Epidermal melanocyte (primary cell): ENCODE measurements around the genes CHRNG and INPP5D.

GRCh38 chr2:231798633-231799151 lies 12.4 kb downstream of the COPS7B start:
- RRBS: no CpG with 5 or more reads among the region's 6 CpGs

DNA sequence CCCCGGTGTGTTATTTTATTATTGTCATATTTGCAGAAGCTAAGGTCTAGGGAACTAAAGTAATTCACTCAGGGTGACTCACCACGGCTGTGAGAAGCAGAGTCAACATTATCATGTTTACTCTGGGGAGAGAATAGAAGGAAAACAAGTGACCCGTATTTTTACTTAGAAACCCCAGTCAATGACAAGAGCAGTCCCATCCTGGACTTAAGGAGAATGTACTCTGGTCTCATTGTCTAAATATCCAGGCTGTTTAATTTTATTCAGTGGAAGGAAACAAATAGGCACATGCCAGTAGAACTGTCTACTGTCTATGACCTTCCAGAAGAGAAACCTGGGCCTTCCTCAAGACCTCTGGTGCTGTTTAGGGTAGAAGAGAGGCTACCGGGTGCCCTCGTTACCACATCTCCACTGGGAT lies 77.4 kb upstream of the ALPP start:
- RRBS: no CpG with 5 or more reads among the region's 5 CpGs

DNA sequence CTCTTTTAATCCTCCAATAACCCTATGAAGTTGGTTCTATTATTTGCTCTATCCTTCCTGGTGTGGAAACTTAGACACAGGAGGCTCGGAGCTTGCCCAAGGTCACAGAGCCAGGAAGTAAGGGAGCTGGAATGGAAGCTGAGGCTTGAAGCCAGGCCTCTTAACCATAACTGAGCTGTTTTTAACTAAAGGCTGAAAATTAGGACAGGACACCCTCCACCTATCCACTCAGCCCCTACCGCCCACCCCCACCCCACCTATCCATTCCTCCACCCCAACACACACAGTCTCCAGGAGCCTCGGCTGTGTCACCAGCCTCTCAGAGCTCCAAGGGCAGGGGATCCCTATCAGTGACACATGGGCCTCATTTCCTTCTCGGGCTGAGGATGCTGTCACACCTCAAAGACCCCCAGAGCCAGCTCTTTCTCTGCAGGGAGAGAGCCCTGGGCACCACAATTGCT lies 14.0 kb upstream of the ECEL1 start:
- RRBS: no CpG with 5 or more reads among the region's 4 CpGs

DNA sequence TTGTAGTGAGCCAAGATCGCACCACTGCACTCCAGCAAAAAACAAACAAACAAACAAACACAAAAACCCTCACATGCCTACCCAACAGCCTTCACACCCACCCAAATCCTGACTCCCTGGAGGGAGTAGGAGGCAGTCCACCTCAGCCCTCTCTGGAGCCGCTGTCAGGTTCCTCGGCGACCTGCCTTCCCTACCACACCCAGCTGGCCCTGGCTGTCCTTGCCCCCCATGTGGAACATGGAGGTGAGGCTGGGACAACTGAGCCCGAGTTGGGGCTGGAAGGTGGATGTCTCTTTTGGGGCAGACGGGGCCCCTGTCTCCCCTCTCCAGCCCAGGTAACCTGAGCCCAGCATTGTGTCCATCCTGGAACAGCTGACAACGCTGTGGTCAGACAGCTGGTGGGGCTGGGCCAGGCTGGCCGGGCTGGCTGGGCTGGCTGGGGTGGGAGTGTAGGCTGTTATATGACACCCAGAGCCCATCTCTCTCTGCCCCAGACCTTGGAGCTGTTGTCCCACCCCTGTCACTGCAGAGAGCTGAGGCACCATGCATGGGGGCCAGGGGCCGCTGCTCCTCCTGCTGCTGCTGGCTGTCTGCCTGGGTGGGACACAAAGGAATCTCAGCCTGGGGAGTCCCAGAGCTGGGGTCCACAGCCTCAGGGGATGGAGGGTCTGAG lies at the start of gene CHRNG:
Gene CHRNG (plus strand): TSS at position 488 of the 673 bp plus-strand sequence.
- RRBS: no CpG with 5 or more reads among the region's 9 CpGs

DNA sequence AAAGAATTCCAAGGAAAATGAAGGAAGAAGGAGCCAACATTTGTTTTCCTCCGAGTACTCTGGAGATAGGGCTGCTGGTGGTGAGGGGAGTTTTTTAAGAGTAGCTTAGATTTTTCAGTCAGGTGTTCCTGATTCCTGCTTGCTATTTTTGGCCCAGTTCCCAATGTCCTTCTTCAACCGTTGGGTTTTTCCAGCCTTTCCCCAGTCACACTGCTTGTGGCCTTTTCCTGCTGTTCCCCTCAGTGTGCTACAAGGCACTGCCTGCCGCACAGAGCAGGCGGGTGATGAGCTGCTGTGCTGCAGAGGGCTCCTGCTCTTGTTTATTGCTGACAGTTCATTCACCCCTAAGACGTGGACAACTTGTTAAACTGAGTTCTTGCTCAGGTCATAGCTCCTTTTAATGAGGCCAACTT lies 20.5 kb downstream of the EIF4E2 start:
- RRBS: no CpG with 5 or more reads among the region's 5 CpGs

DNA sequence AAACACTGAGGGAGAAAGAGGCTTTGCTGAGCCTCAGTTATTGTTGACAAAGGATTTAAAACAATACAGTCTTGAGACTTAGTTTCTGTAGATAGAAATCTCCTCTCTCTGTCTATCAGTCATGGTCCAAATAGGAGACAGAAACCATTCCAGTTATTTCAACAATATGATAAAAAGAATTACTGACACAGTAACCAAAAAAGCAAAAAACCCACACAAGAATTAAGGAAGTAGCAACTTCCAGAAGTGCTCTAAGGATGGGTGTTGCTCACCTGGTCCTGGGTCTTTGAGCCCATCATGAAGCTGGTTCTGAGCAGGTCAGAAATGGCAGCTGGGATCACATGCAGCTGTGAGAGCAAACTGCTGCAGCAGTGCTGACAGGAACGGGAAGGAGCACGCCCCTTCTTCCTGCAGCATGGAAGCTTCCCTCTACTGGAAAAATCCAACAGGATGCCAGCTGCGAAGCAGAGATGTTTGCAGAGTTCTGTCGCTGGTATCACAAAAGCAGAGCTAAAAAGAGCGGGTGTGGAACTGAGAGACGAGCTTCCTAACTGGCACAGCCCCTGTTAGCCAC lies 33.6 kb downstream of the EIF4E2 start:
- RRBS: no CpG with 5 or more reads among the region's 6 CpGs

DNA sequence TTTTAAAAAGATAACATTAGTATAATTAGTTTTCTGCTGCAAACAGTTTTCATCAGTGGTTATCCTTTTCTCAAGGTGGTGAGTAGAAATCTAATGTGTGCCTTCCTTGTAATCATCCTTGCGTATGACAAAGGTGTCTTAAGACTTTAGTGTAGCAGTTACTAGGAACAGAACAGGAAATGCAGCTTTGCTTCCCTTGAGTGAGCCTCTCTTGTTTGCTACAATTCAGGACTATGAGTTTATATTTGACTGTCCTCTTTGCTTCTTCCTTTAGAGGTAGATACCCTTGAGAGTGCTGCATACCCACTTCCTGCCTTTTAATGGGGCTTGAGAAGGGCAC lies 3.9 kb downstream of the KCNJ13 start:
- RRBS: no CpG with 5 or more reads among the region's 1 CpG

- RRBS: no CpG with 5 or more reads among the region's 13 CpGs
Observed at GRCh38 chr2:232816401-232817300, 40.3 kb upstream of the KCNJ13 start.

GRCh38 chr2:233059543-233060518 lies at the start of gene INPP5D:
Gene INPP5D (plus strand): TSS chr2:233060342.
- RRBS: no CpG with 5 or more reads among the region's 35 CpGs

DNA sequence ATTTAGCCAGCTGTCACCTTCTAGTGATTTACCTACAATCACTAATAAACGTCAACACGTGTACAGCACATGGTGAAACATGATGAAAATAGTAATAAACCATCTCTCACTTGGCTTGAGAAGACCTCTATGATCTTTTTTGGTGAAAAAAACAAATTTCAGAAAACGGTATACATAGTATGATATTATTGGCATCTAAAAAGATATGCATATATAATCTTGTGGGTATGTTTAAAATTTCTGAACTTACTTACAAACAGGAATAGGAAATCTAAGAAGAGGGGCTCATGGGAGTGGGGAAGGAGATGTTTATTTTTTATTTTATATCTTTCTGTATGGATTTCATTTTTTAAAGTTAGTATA lies 16.8 kb downstream of the INPP5D start:
- RRBS: no CpG with 5 or more reads among the region's 3 CpGs

DNA sequence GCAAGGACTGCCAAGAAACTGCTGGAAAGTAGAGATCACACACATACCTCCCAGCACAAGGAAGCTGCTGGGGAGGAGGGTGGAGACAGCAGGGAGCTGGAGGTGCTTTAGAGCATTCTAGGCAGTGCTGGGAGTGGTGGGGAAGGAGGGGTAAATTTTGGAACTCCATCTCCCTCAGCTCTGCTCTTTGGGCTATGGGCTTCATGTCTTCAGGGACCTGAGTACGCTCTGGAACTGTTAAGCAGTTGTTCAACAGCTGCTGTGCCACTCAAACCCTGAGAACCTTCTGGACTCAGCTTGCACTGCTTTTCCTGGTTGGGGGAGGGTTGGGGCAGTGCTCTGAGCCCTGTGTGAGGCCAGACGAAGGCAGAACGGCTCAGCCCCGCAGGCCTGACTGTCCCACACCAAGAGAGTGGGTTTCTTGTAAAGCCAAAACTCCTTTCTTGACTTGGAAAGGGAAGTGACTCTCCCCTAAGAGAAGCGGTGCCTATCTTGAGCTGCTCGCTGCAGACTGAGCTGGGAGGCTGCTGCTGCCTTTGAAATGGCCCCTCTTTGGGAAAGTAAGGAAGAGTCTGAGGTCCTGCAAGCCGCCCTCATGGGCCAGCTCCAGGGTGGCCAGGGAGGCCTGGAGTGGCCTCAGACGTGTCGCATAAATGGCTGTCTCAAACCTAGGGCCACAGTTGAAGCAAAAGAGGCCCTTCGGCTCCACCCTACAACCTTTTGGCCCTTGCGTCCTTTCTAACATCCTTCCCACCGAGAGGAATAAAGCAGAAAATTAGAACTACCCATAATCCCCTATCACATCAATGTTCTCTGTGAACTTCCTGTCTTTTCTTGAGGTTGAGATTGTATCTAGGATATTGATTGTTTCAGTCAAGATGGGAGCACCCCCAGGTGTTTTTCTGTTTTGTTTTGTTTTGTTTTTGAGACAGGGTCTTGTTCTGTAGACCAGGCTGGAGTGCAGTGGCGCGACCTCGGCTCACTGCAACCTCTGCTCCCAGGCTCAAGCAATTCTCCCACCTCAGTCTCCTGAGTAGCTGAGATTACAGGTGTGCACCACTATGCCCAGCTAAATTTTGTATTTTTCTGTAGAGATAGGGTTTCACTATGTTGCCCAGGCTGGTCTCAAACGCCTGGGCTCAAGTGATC lies 23.4 kb downstream of the INPP5D start:
- RRBS: no CpG with 5 or more reads among the region's 16 CpGs

- RRBS: no CpG with 5 or more reads among the region's 11 CpGs
Observed at GRCh38 chr2:233161521-233161993, 89.9 kb upstream of the ATG16L1 start.

- RRBS: no CpG with 5 or more reads among the region's 6 CpGs
Observed at GRCh38 chr2:233190561-233191222, 60.8 kb upstream of the ATG16L1 start.

GRCh38 chr2:233271696-233272313 lies 20.3 kb downstream of the ATG16L1 start:
- RRBS: no CpG with 5 or more reads among the region's 4 CpGs

DNA sequence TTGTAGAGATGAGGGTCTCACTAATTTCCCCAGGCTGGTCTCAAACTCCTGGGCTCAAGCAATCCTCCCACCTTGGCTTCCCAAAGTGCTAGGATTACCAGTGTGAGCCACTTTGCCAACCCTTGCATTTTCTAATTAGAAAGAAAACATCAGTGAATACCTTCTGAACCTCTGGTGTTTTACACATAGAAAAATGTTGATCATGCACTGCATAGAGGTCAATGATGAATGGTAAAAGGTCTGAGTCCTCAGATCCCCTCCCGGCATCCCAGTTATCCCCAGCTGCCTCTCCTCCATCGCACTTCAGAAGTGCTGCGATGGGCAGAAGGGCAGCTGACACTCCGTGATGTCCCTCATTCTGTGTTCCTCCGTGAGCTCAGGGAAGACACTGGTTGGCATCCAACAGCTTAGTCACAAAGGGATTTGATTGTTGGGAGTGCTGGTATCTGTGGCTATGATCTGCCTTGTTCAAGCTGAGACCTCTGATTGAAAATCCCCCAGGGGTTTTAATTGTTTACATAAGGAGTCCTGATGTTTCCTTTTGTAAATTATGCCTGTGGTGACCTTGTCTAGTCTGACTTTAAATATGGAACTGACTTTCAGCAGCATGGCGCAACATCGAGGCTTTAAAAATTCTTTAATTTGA lies 19.0 kb upstream of the SAG start:
- RRBS: no CpG with 5 or more reads among the region's 7 CpGs

- RRBS: 3% methylated on average over 76 of the region's 113 CpGs
Observed at GRCh38 chr2:233354647-233355833, 746 bp downstream of the DGKD start.

DNA sequence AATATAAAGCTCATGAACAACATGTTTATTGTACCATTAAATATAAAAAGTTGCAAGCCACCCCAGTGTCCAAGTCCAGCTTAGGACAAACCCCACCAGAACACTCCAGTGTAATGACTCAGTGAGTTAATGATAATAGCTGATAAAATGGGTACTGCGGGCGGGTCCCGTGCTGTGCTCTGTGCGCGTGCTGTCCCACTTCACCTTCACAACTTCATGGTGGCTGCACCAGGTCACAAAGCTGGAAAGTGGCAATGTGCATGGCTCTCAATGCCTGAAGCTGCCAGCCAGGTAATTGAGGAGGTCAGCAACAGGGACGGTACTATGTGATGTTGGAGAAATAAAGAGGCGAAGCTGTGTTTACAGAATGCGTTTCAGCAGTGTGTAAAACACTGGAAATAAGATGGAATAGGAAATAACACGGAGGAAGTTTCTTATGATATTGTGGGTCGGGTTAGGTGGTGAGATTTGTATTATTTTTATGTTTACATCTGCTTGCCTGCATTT lies 18.6 kb downstream of the DGKD start:
- RRBS: no CpG with 5 or more reads among the region's 10 CpGs

DNA sequence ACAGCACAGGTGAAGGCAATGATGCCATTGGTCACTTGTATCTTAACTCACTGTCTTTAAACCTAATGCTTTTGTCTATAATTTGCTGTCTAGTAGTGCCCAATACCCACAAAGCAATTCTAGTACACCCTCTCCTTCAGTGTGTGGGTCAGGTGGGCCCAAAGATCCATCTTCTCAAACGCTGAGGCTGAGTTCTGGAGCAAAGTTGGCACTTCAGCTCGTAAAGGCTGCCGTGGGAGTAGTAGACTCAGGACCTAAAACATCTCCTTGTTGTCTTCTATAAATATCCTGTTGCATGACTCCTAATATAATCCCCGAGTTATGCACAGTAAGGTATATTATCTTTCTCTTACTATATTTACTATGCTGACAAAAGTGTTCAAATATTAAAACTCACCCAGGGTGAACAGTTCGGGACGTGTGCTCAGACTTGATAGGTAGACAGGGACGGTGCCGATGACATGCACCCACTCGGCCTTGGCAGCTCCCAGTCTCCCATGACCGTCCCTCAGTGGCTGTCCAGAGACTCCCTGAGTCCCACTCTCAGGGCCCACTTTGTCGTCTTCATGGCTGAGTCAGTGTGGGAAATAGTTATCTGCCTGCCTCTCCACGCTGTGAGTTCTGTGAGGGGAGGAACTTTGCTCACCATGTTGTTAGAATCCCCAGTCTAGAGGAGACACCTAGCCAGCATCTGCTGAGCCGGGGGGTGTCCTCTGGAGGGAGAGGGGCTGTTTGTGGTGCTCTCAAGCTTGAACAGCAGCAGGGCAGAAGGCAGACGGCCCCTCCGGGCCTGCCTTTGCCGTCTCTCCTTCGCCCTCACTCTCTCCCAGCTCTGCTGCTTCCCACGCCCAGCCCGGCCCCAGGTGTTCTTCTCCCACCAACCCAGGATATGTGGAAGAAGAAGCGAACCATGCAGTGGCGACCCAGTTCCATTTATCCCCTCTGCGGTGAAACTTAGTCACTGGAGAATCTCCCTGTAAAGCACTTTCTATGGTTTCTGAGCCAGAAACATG lies 75.0 kb downstream of the DGKD start:
- RRBS: 90% methylated on average over 7 of the region's 22 CpGs

DNA sequence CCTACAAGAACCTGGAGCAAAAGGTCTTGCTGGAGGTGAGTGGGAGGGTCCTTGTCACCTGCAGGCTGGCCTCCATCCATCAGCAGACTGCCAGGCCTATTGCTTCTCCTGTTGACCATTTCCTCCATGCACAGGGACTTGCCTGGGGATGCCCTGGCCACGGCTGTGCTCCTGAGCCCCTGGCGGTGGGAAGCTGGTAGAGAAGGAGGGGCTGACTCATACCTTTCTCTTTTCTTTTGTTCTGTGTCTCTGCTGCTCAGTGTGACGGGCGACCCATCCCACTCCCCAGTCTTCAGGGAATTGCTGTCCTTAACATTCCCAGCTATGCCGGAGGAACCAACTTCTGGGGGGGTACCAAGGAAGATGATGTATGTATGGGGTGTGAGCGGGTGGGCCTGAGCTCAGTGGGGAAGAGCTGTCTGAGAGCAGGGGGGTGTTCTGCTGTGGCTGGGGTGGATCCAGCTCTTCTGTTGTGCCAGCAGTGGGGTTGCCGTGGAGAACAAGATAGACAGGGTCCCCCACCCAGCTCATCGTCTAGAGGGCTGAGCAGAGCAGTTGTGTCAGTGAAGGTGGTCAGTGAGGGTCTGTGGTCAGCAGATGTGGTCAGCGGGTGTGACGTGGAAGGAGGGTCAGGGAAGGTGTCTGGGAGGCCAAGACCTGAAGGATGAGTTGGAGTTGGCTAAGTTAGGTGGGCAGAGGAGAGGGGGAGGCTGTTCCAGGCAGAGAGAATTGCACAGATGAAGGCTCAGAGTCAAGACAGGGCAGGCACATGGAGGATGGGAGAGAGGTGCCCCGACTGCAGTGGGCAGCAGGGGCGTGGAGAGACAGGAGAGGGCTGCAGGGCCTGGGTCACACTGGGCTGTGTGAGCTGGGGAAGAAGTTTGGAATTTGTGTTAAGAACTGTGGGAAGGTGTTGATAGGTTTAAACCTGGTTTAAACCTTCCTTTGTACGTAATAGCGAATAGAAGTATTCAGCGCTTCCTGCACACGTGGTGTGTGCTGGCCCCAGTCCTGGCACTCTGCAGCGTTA lies 103.0 kb downstream of the DGKD start:
- RRBS: no CpG with 5 or more reads among the region's 17 CpGs

DNA sequence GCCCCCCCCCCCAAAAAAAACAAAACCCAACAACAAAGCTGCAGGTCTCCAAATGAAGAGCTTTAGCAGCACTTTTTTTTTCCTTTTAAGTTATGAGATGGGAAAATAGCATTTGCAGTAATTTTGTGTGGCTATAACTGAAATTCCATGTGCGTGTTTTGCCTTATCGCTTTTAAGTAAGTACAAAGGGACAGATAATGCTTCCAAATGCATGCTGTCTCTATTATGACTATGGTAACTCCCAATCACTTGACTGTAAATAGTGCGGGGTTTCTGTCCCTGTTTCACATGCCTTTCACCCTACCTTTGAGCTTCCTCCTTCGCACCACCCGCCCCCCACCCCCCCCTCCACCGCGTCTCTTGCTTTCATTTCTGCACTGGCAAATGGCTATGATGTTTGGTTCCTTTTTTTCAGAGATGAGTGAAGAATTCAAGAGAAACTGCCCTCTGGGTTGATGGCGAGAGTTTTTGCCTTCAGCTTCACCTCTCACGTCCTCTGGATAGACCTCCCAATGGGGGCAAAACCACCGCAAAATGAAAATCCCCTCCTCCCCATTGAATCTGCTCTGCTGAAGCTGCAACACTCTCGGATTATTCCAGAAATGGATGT lies 25.1 kb upstream of the SPP2 start:
- RRBS: no CpG with 5 or more reads among the region's 11 CpGs